ENCODE measurements around the gene GLRX.

- PRO-cap: no peak
Measured at GRCh38 chr5:91033196-91033708, 349.9 kb downstream of the ARRDC3 start.

GRCh38 chr5:91189836-91190345, 193.2 kb downstream of the ARRDC3 start:
- PRO-cap: no peak

- PRO-cap: no peak
Measured at GRCh38 chr5:91296451-91297104, 86.5 kb downstream of the ARRDC3 start.

- PRO-cap: no peak
Measured at GRCh38 chr5:92939431-92939839, 643.6 kb upstream of the NR2F1 start.

DNA sequence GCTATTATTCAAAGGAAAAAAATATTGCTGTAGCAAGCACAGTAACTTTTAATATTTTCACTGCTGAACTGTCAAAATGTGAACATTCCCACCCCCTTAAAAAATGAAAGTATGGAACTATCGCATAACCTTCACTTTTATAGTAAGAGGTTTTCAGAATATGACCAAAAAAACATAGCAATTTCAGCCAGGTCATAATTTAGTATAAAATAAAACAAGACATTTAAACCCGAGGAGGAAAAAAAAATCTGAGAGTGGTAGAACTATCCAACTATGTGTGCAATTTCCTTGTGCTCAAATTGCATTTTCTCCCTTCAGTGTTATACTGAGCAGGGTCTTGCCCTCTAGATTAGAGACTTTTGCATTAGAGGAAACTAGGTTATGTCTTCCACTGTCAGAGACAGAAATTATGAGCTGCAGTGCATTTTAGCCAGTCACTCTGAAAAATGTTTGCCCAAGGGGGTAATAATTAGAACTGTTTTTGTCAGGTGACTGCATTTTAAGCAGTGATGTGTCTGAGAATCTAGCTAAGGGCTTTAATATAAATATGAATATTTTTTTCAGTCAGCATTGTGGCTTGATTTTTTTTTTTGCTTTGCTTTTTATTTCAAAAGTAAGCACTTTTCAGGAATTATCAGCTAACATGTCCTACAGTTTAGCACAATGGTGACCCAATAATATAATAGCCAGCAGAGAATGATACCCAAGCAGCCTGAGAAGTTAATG, 332.5 kb upstream of the NR2F1 start:
- PRO-cap: no peak

GRCh38 chr5:93359548-93359899, 223.5 kb upstream of the NR2F1 start:
- PRO-cap: no peak

DNA sequence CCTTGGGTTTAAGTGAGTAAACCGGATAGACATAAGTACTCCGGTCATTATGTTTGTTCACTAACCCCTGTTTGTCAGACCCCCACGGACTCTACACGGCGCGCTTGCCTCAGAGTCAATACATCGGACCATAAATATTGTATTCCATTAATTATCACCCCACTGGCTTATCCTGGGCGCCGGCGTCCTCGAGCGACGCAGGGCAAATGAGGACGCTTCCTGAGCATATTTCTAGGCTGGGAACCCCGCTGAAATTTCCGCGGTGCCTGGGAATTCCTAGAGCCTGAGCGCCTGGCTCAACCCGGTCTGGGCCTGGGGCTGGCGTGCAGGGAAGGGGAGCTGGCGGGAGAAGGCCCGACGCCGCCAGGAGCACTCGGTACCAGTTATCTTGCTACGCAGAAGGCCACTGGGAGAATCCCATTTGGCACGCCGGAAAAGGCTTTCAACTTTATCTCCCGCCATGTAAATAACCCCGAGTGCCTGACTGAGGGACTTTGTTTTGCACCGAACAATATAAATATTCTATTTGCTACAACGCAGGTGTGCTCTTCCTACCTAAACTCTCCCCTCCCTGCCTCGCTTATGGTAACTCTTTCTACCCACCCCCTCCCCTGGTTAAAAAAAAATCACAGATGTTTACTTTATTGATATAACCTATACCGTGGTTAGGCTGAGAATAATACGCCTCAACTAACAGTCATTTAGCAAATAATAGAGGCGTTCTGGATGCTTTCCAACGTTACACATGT, 19.4 kb downstream of the NR2F1 start:
- PRO-cap: no peak

DNA sequence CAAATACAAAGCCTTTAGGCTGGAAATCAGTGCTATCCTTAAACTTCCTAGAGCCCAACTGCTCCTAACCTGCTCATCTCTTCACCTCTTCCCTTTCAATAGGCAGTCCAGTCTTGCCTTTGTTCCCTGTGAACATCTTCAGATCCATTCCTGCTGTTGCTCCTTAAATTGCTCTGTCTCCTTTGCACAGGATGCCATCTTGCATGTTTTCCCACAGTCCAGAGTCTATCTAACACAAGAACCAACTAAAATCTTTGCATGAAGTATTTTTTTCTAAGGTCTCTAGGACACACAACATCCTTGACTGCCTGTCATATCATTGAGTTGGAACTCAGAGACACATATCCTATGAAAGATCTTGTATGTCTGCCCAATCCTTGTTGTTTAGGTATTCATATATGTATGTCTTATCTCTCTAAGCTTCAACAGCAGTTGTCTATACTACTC, 34.1 kb upstream of the POU5F2 start:
- PRO-cap: no peak

- PRO-cap: no peak
Measured at GRCh38 chr5:95076808-95077311, 208.0 kb downstream of the MCTP1 start.

DNA sequence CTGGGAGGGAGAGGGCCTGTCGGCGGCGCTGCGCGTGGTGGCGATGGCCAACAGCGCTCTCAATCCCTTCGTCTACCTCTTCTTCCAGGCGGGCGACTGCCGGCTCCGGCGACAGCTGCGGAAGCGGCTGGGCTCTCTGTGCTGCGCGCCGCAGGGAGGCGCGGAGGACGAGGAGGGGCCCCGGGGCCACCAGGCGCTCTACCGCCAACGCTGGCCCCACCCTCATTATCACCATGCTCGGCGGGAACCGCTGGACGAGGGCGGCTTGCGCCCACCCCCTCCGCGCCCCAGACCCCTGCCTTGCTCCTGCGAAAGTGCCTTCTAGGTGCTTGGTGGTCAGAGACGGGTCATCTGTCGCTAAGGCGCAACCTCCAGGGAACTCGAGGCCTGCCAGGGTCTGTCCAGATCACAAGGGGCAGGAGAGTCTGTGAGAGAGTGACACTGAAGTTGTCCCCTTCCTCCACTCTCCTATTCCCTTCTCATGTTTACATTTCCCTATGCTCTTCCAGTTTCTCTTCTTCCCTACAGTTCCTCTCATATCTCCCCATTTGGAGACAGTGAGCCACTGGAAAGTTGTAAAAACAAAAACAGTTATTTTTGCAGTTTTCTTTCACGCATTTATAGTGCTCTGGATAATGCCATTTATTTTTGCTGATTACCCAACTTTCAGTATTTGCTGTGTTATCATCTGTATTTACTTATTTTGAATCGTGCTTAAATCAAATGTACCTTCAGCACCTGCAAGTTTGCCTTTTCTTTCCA, 1.6 kb downstream of the GPR150 start:
- PRO-cap: bidirectional peak, plus-strand start at position 161 of the sequence, minus-strand start at position 74 of the sequence

- PRO-cap: no peak
Measured at GRCh38 chr5:95649718-95650171, 3.2 kb downstream of the RFESD start.

- PRO-cap: no peak
Measured at GRCh38 chr5:95723416-95724023, 7.6 kb upstream of the RHOBTB3 start.

GRCh38 chr5:95732435-95732769, 1.3 kb downstream of the RHOBTB3 start:
- PRO-cap: no peak

DNA sequence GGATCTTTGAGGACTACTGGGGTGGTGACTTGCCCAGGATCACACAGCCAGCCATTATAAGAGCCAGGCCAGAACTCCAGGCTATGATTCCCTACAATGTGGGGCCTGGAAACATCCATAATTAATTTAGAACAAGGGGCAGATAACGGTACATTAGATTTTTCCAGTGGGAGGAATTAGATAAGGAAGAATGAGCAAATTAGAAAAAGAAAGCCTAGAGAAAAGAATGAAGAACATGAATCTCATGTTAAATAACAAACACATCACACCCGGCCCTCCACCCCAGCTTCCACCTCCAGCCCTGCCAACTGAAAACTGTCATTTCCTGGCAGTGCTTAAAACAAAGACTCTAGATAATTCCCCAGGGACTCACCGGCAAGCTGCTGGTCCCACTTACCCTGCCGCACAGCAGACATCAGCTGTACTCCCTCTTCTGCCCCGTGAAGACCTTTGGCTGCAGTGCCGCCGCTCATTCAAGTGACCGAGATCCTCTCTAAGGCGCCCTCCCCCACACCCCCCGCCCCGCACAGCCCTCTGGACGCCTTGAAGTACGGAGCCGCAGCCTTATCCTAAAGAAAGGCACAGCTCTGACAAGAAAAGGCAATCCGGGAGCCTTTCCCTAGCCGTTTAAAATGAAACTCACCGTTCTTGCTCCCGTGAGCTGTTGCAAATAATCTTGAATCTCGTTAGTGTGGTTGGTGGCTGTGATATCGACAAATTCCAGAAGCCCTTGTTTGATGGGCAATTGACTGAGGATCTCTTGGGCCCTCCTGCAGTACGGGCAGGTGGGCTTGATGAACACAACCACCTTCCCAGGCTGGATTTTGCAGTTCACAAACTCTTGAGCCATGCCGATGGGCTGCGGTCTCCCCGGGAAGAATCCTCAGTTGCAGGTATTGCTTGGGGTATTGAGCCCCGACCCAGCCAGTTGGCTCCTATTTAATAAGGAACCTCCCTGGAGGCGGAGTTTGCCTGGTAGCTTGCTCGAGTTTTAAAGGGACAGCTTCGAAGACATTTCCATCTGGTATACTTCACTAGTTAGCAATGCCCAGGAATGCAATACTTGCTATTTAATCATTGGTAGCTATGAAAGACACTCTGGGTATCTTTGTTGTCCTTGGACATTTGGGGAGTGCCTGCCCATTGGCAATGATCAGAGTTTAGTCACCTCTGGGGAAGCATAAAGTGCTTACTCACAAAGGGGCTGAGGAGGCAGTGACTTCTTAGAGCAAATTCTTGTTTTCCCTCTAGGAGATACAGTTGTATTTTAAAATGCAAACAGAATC, at the start of gene GLRX:
TSS of gene GLRX (minus strand) at position 914 of the 1,286 bp plus-strand sequence.
- PRO-cap: unidirectional peak, plus-strand start at position 364 of the sequence; bidirectional peak, plus-strand start at position 525 of the sequence, minus-strand start at position 475 of the sequence; unidirectional peak, minus-strand start at position 881 of the sequence; unidirectional peak, minus-strand start at position 910 of the sequence

DNA sequence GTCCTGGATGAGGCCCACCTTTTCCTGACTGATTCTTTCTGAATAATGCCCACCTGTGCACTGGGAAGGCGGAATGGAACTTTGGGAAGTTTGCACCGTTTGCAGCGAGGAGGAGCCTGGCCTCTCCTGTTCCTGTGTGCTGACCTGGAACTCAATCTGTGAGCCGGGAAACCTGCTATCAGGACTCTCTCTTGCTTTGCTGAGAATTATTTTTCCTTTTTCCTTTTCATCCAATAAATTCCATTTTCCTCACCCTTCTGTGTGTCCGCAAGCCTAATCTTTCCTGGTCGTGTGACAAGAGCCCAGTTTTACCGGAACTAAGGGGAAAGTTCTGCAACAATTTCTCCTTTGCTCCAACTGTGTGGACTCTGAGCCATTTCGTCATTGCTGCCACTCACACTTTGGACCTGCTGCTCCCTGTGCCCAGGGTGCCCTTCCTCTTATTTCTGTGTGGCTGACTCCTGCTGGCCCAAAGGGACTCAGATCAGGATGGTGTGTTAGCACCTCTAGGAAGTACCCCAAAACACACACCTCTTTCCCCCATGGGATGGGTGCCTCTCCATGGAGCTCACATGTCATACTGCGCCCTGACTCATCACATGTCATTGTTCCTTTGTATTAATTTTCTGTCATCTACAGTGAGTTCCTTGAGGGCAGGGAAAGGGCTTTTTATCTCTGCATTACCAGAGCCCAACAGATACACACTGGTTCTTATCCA, 4.7 kb upstream of the GLRX start:
- PRO-cap: no peak

DNA sequence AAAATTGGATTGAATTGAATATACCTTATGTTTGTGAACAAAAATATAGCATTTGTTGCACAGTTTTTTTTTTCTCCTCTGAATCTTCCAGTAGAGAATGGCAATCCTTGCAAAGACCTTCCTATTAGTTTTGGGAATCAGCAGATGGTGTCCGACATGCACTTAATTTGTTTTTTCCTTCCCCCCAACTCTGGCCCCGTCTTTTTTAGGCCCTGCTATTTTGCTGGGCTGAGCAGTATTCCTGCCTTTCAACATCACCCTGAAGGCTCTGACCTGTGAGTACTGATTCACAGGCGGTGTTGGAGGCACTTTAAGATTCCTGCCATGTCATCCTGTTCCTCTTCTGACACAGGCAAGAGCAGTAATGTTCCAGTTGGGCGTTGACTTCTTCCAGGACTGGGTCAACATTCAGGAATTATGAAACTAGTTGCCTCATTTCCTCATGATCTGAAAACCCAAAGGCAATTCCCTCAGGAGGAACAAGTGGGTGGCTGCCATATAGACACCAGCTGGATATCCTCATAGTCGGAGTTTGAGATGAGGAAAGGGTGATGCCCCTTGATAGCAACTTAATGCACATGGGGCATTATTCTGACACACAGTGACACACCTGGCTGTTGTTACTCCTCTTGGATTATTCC, 19.3 kb upstream of the GLRX start:
- PRO-cap: no peak

DNA sequence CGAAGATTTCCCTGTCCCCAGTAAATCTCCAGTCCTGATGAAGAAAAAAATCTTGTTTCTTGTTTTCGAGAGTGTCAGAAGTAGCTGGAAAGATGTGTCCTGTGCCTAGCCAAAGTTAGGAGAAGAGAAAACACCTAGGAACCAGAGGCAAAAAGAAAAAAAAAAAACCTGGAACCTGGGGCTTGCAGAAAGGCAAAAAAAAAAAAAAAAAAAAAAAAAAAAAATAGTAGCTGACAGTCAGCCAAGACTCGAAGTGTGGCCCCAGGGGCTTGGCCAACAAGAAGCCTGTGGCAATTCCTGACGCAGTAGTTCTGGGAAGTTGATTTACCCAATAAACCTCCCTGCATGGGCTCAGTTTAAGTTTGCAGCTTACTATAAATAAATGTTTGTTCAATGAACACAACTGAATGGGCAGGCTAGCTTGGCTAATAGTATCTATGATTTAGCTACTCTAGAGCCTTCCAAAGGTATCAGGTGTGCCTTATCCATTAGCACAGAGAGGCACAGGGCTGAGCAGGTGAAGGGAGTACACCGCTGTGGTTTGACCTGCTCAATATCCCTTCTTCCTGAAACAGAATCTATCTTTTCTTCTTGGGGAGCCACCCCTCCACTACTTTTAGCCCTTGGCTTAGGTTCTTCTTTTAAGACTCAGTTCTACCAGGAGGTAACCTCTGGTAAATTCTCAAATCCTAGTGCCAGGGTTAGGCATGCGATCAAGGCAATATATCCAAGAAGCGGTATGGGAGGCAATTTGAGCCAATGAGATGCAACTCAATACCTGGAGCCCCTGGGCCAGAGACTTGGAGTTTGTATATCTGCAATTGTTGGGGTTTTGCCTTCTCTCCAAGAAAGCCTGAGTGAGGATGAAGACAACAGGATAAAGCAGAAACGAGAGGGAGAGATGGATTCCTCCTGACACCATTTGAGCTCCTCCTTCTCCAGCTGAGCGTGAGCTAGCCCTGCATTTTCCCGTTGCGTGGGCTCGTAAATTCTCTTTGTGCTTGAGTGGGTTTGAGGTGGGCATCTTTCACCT, 21.4 kb upstream of the GLRX start:
- PRO-cap: unidirectional peak, plus-strand start at position 496 of the sequence

DNA sequence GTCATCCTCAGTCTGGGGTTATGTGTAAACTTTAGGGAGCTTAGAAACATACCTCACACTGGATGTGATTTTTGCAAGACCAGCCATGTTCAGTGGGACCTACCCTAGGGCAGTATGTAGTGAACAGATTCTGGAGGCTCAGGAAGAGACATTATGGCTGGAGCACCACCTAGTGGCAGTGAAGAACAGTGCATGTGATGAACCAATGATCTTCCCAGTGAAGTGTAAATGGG, 24.4 kb upstream of the GLRX start:
- PRO-cap: no peak

GRCh38 chr5:95858552-95859720, 36.4 kb upstream of the GLRX start:
- PRO-cap: unidirectional peak, plus-strand start at chr5:95858957

DNA sequence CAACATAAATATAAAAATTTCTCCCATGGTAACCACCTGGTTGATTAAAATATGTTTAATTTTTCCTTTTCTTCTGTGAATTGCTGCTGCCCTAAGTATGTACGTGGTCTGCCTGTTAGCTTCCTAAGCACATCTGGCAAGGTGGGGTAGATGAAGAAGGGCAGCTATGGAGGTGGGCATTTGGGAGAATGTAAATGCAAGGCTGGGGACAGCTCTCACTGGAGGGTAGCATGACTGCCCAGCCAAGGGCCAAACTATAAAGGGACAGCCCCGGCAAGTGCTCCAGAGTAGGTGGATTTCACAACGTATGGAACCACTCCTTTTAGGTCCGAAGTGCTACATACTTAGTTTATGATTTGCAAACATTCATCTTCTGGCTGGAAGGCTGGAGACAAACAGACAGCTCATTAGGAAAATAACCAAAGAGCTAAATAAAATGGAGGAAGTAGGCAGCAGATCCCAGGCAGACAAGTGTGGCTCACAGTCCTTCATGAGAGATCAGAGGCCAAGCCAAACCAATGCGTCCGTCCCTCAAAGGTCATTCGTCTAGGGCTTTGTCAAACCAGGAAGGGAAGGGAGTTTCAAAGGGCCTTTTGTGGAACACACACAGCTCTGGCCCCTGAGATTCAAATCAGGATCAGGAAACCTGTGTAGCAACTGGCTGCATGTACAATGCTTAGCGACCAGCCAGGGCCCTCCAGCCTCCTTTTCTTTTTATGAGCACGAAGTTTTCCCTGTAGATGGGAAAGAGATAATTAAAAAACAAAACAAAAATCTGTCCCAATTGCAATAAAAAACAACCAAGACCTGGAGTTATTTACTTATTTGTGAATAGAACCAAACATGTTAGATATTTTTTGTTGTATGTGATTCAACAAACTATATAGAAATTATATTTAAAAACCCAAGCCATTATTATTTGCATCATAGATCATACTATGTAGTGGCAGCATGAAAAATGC, 42.6 kb upstream of the GLRX start:
- PRO-cap: no peak